Vermiform appendix (tissue), 1 donor: ENCODE results near the genes SH3BP4 and IQCA1.

DNA sequence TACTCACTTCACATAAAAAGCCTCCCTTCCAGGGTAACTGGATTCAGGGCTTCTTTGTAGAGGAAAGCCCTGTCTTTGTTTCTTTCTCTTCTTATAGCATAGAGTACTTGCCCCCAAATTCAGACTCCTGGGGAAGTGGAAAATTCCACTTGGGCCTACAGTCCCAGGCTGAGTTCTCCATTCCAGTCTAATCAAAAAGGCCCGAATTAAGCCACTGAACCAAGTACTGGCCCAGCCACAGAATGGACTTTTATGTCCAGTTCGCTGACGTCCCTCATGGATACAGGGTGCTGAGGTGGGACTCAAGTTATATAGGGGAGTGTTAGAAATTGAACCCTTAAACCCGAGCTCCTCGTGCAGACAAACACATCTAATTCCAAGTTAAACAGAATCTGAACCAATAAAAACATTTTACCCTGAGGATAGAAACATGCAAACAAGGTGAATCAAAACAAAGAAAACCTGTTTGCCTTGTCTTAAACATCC is 136.7 kb upstream of the ARL4C start:
- PRO-cap: no peak

GRCh38 chr2:234795237-234795529 is 156.6 kb upstream of the SH3BP4 start:
- PRO-cap: no peak

DNA sequence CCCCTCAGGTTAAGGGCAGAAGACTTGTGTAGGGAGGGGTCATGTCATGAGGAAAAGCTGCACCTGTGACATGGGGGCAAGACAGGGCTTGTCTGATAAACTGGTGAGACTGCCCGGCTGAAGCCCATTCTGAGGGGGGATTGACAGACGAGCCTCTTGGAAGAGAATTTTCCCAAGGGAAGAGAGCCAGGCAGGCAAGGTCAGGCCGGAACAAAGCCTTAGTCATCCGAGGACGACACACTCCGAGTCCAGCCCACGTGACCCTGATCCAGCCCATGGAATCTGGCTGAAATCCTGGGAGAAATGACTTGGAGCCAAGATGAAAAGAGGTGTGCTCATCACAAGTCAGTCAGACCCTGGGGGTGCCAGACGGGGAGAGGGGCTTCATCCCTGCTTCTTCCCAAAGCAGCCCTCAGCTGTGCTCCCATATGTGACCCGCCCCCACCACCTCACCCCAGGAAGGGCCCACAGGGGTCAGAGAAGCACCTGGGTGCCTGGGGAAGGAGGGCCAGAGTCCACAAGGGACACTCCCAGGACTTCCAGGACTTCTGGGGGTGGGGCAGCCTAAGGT is 88.4 kb upstream of the SH3BP4 start:
- PRO-cap: no peak

GRCh38 chr2:234871149-234871802 is 80.5 kb upstream of the SH3BP4 start:
- PRO-cap: no peak

DNA sequence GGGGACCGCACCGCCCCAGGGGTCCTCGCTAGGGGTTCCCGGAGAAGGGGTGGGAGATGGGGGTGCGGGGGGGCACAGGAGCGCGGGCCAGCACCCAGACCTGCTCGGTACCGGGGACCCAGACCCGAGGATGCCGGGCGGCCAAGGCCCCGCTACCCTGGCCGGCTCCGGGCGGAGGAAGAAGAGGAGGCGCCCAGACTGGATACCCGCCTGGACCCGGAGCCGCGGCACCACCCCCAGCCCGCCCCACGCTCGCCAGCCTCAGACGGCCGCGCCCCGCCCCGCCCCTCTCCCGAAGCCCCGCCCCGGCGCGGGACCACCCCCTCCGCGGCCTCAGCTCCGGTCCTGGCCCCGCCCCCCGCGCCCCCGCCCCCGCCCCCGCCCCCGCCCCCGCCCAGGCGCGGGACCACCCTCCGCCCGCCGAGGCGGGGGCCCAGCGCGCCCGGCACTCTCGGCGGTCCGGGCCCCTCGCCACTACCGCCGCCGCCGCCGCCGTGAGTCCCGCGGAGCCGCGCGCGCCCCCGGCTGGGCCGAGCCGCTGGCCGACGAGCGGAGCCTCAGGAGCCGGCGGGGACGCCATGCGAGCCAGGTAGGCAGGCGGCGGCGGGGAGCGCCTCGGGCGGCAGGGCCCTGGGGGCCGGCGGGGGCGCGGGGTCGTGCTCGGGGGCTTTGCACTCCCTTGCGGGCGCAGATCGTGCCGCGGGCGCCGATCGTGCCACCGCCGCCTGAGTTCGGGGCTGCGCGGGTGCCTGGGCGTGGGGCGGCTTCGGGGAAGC is at the start of gene SH3BP4:
TSS of gene SH3BP4 (plus strand) at position 436 of the 776 bp plus-strand sequence.
- PRO-cap: bidirectional peak, plus-strand start at position 448 of the sequence, minus-strand start at position 180 of the sequence

GRCh38 chr2:234996602-234996980 is 44.8 kb downstream of the SH3BP4 start:
- PRO-cap: no peak

- PRO-cap: no peak
Observed at GRCh38 chr2:235007087-235007675, 55.4 kb downstream of the SH3BP4 start.

DNA sequence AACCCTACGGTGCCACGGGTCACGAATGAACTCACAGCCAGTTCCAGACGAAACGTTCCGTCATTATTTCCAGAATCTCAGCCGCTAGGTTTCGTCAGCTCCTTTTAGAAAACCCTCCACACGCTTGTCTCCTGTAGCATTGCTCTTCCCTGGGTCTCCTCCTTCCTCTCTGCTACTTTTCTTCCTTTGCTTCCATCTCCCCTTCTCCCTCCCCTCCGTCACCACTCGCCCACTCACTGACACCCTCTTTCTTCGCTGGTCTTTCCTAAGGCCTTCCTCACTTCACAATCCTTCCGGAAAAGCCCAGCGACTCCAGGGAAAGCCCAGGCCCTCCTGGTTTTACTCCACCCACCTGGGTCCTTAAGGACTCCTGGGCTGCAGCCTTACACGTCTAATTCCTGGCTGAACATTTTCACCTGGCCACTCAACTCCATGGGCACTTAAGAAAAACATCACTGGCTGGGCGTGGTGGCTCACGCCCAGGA is 119.3 kb upstream of the AGAP1 start:
- PRO-cap: unidirectional peak, minus-strand start at position 233 of the sequence

DNA sequence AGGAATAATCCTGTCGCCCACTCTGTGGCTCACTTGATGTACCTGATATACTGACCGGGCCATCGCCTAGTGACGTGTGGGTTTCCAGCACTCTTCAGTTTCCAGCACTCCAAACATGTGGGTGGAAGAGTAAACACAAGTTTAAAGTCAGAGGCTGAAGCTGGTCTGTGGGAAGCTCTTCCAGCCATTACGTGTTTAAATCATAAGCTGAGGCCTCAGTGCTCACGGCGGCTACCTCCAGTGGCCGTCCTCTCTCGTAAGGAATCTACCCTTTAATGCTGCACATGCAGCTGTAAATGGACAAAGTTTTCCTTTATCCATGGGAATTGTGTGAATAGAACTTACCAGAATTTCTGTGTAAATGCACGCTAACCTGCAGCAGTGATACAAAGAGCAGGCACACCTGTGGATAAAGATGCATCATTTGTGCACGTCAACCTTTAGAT is 44.1 kb upstream of the AGAP1 start:
- PRO-cap: no peak

DNA sequence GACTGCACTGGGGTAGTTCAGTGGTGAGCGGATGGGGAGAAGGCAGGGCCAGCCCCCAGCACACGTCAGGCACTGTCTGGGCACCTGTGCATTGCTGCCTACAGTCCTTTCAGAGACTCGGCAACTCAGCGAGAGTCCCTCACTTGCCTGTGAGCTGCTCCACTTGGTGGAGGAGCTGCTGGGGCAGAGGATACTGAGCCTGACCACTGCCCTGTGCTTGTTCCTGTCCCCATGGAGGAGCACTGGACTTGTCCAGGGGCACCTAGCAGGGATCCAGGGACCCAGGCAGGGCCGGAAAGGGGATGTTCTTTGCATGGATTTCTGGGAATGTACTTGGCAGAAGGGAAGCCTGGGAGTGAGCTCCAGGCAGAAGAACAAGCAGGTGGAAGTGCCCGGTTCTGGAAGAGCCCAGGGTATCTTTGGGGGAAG is 134.3 kb downstream of the AGAP1 start:
- PRO-cap: no peak

GRCh38 chr2:235639350-235639923 is 145.6 kb downstream of the AGAP1 start:
- PRO-cap: bidirectional peak, plus-strand start at chr2:235639652, minus-strand start at chr2:235639413

- PRO-cap: no peak
Observed at GRCh38 chr2:235660670-235661206, 166.9 kb downstream of the AGAP1 start.

DNA sequence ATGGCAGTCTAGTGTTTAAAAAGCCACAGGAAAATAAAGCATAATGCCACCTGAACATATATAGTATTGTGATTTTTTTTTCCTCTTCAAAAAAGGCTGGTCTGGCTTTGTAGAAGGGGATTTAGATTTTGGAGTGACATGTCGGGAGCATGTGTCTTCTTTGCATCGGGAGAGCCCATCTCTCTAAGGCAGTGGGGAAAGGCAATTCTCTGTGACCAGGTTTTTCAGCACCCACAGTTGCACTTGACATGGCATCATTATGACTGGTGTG is 172.4 kb downstream of the AGAP1 start:
- PRO-cap: no peak

- PRO-cap: no peak
Observed at GRCh38 chr2:235666533-235666839, 172.6 kb downstream of the AGAP1 start.

DNA sequence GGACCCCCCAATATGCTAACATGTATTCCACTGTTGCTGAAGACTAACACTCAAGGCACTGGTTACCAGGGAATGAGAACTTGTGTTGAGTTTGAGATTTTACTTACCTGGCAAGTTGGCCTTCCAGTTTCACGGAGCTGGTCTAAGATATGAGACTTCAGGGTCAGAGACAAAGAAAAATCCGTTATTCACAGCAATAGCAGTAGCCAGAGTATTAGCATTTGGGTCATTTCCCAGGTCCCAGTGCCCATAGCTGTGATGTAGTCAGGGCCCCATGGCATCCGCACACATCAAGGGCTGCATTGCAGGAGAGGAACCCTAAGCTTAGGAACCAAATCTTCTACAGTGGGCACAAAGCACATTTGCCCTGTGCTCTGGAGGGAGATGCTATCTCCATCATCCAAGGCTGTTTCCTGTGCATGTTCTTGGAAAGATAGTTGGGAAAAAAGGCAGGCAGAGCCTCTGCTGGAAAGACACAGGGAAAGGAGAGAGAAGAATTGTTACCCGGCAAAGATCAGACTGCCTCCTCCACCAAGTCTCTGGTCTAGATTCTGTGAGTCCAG is 88.3 kb downstream of the GBX2 start:
- PRO-cap: no peak

DNA sequence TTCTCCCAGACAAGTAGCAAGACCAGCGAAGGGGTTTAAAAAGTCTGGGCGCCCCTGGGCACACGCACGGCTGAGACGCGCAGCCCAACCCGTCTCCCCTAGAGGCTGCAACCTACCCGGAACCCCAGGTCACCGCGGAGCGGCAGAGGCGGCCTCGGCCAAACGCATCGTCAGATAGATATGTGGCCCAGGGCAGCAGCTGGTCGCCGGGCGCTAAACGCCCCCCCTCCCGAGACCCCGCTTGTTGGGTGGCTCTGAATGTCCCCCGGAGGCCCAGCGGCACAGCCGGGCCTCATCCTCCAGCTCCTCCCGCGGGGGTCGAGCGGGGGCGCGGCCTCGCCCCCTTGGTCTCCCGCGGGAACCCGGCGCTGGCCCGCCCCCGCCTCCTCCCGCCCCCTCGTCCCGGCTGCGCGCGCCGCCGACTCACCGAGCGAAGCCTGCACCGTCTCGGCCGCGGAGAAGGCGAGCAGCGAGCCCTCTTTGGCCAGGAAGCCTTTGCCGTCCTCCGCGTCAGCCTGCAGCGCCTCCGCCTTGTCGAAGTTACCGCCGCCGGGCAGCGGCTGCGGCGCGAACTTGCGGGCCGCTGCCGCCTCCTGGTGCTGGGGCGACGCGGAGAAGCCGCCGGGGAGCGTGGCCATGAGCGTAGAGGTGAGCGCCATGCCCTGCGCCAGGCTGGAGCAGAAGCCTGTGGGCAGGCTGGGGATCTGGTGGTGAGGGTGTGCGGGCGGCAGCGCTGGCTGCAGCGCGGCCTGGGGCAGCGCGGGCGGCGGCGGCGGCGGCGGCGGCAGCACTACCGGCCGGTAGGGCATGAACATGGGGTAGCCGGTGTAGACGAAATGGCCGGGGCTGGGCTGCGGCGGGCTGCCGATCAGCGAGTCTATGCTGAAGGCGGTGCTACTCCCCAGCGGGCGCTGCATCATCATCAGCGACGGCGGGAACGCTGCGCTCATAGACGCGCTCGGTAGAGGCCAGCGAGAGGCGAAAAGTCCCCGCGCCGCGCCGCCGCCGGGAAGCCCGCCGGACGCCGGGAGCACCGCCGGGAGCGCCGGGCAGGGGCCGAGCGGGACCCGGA is 828 bp downstream of the GBX2 start:
- PRO-cap: no peak

GRCh38 chr2:236178533-236179099 is 10.4 kb upstream of the GBX2 start:
- PRO-cap: no peak

- PRO-cap: no peak
Observed at GRCh38 chr2:236236554-236236885, 27.7 kb downstream of the ASB18 start.

DNA sequence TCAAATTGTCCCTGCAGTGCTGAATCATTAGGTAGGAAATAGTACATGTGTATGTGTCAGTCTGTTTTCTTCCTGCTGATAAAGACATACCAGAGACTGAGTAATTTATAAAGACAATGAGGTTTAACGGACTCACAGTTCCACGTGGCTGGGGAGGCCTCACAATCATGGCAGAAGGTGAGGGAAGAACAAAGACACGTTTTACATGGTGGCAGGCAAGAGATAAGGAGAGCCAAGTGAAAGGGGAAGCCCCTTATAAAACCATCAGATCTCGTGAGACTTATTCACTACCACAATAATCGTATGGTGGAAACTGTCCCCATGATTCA is 2.6 kb downstream of the ASB18 start:
- PRO-cap: no peak

- PRO-cap: unidirectional peak, plus-strand start at chr2:236507692
Observed at GRCh38 chr2:236507138-236507972, at the start of gene IQCA1. TSS of gene IQCA1 (minus strand) at chr2:236507476.